Skin of body (tissue), 2 donors: ENCODE measurements around a stretch of chr17.

- RAMPAGE, long total RNA: no peak
Measured at GRCh38 chr17:78389799-78390930, 11.7 kb downstream of the PGS1 start.

DNA sequence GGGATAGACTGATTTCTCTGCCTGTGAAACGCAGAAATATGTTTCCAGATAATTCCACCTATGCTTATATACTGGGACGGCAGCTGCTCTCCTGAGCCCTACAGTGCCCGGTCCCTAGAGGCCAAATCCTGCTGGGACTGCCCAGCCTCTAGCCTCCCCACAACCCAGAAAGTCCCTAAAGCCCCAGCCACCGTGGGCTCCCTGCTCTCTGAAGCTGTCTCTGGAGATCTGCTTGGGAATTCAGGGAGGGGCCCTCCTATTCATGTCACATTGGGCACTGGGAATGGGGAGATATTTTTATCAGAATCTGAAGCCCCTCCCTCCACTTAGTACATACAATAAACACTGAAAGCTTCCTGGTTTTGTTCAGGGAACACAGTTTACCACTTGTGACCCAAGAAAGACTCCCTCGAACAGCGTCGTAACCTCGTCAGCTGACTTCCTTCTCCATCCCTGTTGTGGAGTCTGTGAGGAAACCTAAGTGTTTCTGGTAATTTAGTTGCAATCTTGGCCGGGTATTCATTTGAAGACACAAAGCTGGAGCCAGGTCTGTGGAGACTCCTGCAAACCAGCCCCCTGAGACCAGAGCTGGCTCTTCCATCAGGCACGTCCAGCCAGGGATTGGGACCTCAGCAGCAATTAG lies 38.4 kb downstream of the PGS1 start:
- RAMPAGE, long total RNA: no peak

GRCh38 chr17:78422628-78423158 lies 44.2 kb downstream of the PGS1 start:
- RAMPAGE, long total RNA: no peak

DNA sequence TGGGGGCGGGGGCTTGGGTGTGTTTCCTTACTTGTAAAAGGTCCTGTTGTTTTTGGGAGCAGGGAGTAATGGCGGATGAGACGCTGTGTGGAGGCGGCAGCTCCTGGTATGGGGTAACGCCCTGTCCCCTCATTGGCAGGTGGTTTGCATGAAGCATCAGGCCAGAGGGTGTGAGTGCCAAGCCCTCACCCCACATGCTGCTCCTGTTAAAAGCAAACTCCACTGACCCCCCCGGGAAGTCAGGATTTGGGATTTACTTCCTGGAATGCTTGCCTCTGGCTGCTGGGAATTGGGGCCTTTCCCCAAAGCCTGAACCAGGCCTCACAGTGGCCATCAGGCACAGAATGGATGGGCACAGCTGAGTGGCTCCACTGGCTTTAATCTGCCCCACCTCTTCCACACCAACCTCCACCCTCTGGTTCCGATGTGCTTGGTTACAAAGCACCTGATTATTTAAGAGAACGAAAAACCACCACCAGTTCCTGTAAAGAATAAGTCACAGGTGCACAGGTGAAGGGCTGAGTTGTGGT lies 45.0 kb downstream of the PGS1 start:
- RAMPAGE, long total RNA: no peak

GRCh38 chr17:78631515-78632228 lies 54.5 kb upstream of the DNAH17 start:
- RAMPAGE, long total RNA: no peak

GRCh38 chr17:78733289-78733832 lies 48.7 kb downstream of the CYTH1 start:
- RAMPAGE, long total RNA: no peak

DNA sequence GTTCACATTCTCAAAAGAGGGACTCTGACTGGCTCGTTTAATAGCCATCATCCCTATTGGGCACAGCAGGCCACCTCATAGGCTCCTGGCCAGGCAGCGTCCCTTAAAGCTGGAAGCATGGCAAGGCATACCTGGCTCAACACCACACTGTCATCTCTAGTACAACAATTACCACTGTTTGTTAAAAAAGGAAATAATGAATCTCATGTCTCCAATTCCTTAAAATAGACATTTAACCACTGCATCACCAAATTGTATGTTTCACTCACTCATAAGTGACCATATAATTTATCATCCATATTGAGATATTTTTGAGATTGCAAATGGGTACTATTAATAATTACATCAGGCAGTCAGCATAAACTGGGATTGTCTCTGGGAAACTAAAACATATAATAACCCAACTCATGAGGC lies 41.6 kb downstream of the CYTH1 start:
- RAMPAGE, long total RNA: no peak

DNA sequence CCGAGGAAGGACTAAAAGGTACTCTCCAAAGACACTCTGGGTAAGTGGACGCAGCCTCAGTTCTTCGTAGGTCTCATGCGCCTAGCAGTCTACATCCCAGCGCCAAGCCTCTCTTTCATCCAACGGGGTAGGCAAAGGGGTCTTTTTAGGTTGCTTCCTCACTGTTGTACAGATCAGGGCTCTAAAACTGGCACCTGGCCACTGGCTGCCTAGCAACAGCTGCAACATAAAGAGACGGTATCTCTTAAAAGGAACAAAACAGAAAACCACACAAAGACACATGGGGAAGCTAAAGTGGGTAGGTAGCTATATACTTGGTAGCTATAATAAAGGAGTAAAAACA lies 22.9 kb downstream of the CYTH1 start:
- RAMPAGE, long total RNA: no peak

GRCh38 chr17:78759581-78760321 lies 22.3 kb downstream of the CYTH1 start:
- RAMPAGE, long total RNA: no peak

- RAMPAGE, long total RNA: no peak
Measured at GRCh38 chr17:78766411-78766853, 15.6 kb downstream of the CYTH1 start.

DNA sequence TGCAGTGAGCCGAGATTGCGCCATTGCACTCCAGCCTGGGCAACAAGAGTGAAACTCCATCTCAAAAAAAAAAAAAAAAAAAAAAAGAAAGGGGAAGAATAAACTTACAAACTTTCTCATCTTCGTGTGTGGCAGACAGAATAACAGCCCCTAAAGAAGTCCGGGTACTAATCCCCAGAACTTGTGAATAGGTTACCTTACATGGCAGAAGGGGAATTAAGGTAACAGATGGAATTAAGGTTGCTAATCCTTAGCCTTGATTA lies 2.8 kb downstream of the CYTH1 start:
- RAMPAGE, long total RNA: no peak

DNA sequence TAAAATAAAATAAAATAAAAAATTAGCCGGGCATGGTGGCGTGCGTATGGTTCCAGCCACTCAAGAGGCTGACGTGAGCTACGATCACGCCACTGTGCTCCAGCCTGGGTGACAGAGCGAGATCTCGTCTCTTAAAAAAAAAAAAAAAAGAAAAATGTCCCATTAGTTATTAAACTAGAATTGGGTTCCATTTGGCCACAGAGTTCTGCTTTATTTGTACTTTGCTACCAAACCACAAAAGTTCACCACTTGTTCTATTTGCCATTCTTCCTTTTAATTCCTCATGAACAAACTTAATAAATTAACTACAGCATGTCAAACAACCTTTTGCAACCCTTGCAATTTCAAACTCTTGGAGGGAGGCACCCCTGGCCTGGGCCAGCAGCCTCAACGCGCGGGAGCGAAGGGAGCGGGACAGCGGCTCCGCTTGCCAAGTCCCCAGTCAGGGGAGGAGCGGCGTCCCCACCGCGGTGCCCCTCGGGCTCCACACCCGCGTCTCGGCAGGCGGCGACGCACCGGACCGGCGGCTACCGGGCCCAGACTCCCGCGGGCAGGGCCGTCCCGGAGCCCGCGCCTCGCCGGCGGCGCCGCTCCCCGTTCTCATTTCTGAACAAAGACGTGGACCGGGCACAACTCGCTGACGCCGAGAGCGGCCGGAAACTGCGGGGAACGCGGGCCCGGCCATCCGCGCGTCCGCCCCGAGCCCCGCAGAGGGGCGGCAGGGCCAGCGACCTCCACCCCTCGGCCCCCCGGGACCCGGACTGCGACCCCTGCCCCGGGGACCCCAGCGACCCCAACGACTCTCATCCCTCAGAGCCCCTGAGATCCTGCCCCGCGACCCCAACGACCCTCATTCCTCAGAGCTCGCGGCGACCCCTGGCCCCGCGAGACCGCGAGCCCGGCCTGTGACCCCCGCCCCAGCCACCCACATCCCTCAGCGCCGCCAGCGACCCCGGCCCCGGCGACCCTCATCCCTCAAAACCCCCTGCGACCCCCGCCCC lies 735 bp downstream of the CYTH1 start:
- RAMPAGE, long total RNA: no peak

- RAMPAGE, long total RNA: no peak
Measured at GRCh38 chr17:78783415-78784400, 1.6 kb upstream of the CYTH1 start.

GRCh38 chr17:78798337-78799201 lies 16.5 kb upstream of the CYTH1 start:
- RAMPAGE, long total RNA: no peak

DNA sequence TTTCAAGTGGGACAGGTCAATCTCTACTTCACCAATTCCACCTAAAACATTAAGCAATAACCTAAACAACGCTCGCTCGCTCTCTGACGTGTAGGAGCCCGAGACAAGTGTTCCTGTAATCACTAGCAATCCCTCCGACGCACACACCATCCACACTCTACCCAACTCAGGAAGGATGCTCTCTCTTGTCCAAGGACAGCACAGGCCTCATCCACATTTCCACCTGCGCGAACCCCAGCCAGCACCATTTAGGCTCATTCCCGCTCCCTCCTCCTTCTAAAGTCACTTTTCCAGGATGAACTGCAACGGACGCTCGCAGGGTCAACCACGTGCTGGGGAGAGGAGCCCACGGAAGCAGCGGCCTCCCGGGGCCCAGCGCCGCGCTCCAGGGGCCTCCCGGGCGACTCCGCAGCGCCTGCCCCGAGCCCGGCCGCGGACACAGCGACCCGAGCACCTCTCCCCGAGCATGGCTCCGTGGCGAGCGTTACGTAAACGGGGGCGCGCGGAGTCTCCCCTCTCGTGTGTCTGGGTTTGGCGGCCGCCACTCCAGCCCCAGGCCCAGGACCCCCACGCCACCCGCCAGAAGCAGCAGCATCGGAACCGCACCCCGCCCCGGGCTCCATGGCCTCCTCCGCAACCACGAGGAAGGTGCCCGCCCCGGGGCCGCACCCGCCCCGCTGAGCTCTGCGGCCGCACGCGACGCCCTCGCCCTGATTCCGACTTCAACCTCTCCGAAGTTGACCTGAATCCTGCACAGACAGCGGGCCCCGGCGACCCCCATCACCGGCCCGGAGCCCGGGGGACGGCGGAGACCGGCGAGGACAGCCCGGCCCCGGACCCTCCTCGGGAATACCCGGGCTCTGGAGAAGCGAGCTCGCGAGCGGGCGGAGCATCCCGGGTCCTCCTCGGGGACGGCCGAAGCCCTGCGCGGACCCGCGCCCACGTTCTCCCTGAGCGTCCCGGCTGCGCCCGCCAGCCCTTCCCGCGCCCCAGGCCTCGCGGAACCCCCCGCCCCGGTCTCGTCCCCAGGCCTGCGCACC lies 621 bp downstream of the USP36 start:
- RAMPAGE, long total RNA: no peak

DNA sequence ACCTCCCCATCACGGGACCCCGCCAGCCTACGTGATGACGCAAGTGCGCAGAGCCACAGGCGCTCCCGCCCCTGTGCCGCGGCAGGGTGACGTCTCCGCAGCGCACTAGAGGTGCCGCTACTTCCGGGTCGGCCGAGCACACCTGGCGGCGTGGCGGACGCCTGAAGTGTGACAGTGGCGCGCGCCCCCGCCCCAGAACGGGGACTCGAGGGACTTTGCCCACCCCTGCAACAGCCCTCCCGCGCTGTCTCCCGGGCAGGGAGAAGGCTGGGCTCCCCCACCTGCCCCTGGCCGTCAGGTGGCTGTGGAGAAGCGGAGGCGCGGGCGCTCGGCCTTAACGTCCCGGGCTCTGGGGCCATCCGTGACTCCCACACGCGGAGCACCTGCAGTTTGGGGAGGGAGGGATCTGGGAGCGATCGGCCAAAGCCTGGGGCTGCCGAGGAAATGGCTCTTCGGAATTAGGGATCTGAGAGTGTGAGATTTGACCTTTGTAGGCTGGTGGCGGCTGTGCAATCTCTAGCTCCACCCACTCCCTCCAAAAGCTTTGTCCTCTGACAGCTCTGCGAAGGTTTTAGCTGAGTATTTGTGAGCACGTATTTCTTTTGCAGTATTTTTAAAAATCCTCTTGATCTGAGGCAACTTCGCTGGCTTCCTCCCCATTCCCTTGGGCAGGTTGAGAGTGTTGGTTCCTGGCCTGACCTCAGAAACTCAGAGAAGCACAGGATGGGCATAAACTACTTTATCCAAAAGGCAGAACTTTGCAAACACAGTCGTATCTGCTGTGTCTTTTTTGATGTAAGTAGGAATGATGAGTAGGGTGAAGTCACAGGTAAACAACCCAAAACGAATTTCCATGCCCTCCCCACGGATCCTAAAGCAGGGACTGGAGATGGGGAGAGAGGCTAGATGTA lies 621 bp upstream of the USP36 start:
- RAMPAGE, long total RNA: no peak

DNA sequence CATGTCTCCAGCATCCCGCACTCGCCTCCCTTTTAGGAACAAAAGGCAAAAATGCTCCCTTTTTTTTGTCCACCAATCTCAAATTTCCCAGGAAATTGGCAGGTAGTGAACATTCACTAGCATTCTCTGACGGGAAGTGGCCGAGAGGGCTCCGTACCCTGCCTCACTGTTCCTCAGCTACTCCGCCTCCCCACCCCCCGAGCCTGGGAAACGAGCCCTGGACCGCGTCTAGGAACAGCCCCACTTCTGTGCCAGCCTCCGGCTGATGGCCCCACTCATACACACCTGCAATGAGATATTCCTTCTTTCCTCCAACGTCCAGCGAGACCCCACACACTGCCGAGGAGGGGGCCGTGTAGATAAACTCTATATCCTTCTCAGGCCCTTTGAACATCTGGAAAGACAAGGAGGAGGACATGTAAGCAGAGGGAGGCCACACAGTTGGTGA lies 30.0 kb upstream of the USP36 start:
- RAMPAGE, long total RNA: no peak

DNA sequence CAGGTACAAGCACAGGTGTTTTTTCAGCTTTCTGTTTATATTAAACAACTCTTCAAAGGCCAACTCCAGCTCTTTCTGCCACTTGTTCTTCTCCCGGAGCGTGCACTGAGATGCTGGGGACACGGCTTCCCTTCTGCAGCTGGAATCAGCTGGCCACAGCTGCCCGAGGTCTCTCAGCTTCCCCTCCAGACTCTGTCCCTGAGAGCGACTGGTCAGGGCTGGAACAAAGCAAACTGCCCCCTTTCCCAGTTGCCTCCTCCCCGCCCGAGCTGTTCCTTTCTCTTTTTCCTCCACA lies 11.6 kb downstream of the CEP295NL start:
- RAMPAGE, long total RNA: no peak

DNA sequence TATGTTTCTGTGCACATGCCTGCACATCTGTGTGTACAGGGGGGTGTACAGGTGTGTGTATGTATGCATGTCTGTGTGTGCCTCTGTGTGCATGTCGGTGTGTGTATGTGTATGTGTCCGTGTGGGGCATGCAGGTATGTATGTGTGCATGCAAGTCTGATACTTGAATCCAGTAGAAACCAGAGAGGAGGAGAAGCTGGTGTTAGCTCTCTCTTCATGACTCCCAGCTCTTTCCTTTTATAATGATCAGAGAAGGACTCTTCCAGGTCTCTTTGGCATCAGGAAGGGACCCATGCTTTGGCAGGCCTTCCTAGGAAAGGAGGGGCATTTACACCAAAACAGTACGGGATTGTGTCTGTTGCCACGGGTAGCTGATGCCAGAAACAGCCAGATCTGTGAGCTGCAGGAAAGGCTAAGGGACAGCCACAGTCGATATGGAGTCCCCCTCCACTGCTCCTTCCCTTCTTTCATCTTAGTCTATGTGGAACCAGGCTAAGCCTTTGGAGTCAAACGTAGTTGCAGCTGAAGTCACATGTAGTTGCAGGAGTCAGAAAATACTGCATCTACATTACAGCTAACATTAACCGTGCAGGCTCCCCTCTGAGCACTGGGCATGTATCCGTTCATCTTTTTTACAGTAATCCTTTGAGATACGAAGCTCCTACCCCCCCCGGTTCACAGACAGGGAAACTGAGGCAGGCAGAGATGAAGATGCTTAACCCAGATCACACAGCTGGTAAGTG lies 9.3 kb downstream of the CEP295NL start:
- RAMPAGE, long total RNA: no peak

GRCh38 chr17:78922777-78923268 lies 2.4 kb downstream of the TIMP2 start:
- RAMPAGE, long total RNA: no peak